HepG2 (cell line): ENCODE measurements around the genes RDX and POU2AF1.

DNA sequence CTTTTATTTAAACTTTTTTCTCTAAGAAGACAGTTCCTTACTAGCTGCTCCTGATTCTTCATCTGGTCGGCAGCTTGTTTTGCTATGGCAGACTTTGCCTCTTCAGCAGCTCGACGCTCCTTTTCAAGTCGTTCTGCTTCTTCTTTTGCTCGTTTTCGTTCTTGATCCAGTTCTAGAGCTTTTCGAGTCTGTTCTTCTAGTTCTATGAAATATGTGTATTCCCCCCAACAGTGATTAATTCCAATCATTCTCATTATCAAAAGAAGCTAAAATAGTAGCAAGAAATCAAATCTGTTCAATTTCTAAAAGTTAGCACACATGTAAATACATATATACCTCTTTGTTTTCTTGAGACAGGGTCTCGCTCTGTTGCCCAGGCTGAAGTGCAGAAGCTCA lies 59.0 kb downstream of the RDX start:
- RRBS, 2 experiments: no CpG with 5 or more reads among the region's 8 CpGs
CAGE:
- cytosol, long polyA minus RNA: no peak
- cytosol, long polyA plus RNA: no peak
- long polyA plus RNA: no peak
- nucleus, long polyA minus RNA: start-site peak on the minus strand centred at position 237 of the sequence, 79 bp wide, 18 reads
- nucleus, long polyA plus RNA: no peak

- RRBS, 2 experiments: no CpG with 5 or more reads among the region's 1 CpG
CAGE:
- cytosol, long polyA minus RNA: start-site peak on the minus strand at chr11:110255293-110255327, 44 reads
- cytosol, long polyA plus RNA: no peak
- long polyA plus RNA: no peak
- nucleus, long polyA minus RNA: no peak
- nucleus, long polyA plus RNA: no peak
These were observed 41.3 kb downstream of the RDX start for GRCh38 chr11:110255189-110255453.

DNA sequence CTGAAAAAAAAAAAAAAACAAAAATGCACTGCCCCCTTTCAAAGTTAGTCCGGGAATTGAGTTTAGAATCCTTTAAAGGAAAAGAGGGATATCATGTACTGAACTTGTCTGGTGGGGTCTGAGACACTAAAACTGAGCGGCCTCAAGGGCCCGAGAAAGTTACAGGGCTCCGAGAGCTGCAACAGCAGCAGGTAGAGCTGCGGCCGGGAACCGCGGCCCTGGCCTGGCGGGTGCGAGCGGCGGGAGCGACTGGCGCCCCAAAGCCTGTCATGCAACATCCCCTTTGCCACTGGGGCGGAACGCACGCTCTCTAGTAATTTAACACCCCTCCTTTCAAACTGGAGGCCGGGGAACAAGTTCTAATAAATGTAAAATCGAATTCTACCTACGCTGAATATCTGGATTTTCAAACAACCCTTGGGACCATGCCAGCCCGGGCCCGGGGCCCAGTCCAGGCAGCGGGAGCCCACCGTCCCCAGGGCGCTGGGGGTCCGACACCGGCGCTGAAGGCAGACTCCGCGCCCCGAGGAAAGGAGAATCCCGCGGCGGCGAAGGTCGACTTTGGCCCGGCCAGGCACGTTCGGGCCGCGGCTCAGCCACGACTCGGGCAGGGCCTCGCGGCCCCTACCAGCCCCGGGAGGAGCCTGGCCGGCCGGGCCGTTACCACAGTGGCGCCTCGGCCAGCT lies 631 bp downstream of the RDX start:
- RRBS, 2 experiments: 1 to 2% methylated on average over 30 of the region's 51 CpGs
CAGE:
- cytosol, long polyA minus RNA: no peak
- cytosol, long polyA plus RNA: no peak
- long polyA plus RNA: no peak
- nucleus, long polyA minus RNA: no peak
- nucleus, long polyA plus RNA: no peak

DNA sequence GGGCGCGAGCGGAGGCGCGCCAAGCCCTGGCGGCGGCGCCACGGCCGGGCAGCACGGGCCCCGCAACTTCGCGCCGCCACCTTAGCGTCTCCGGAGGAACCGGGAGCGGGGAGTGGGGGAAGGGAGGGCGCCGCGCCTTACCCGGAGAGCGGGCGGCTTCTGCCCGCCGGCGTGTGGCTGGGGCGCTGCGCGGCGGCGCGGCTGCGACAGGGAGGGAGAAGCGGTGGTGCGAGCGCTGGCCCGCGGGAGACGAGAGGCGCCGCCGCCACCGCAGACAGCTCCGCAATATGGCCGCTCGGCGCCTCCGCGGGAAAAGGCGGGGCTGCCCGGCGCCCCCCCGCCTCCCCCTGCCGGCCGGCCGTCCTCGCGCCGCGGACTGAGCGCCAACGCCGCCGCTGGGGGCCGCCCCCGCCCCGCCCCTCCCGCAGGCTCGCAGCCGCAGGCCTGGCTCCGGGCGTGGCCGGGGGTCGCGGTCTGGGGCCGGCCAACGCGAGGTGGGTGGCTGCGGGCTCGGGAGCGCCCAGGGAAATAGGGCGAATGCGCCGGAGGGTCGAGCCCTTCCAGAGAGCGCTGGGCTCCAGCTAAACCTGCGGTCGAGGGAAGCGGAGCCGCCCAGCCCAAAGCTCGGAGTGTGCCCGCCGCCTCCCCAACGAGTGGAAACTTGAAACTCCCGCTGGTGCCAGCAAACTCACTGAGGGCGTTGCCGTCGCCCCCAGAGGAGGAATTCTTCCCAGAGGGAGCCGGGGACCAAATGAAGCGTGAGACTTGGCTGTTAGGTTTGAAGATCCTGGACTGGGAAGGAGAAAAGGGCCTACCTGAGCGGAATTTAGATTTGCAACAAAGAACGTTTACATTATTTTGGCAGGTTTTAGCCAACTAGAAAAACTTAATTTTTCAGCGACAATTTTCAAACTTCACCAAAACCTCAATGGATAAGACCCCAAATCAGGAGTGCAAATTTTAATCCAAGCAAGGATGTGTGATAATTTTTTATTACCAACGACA lies at the start of gene RDX:
RDX (minus strand) TSS at position 289 of the 1,005 bp plus-strand sequence.
- RRBS, 2 experiments: under 1 to 1% methylated on average over 33 of the region's 106 CpGs
CAGE:
- cytosol, long polyA minus RNA: start-site peak on the minus strand centred at position 288 of the sequence, 5 bp wide, 57 reads
- cytosol, long polyA plus RNA: start-site peak on the minus strand centred at position 180 of the sequence, 47 bp wide, 28 and 23 reads in 2 replicates; start-site peak on the minus strand centred at position 287 of the sequence, 22 bp wide, 36 and 32 reads in 2 replicates
- long polyA plus RNA: start-site peak on the minus strand centred at position 161 of the sequence, 9 bp wide, 42 and 61 reads in 2 replicates; start-site peak on the minus strand centred at position 293 of the sequence, 15 bp wide, 168 and 118 reads in 2 replicates
- nucleus, long polyA minus RNA: no peak
- nucleus, long polyA plus RNA: start-site peak on the minus strand centred at position 297 of the sequence, 23 bp wide, 47 and 37 reads in 2 replicates

- RRBS, 2 experiments: 16 to 26% methylated on average over 7 of the region's 27 CpGs
CAGE:
- cytosol, long polyA minus RNA: no peak
- cytosol, long polyA plus RNA: no peak
- long polyA plus RNA: no peak
- nucleus, long polyA minus RNA: no peak
- nucleus, long polyA plus RNA: no peak
These were observed 1.3 kb downstream of the ARHGAP20 start for GRCh38 chr11:110710803-110711419.

- RRBS, 2 experiments: no CpG with 5 or more reads among the region's 1 CpG
CAGE:
- cytosol, long polyA minus RNA: no peak
- cytosol, long polyA plus RNA: no peak
- long polyA plus RNA: no peak
- nucleus, long polyA minus RNA: no peak
- nucleus, long polyA plus RNA: no peak
These were observed 68.0 kb upstream of the POU2AF2 start for GRCh38 chr11:111177512-111177891.

GRCh38 chr11:111358226-111359112 lies 20.6 kb downstream of the POU2AF1 start:
- RRBS, 2 experiments: no CpG with 5 or more reads among the region's 21 CpGs
CAGE:
- cytosol, long polyA minus RNA: no peak
- cytosol, long polyA plus RNA: no peak
- long polyA plus RNA: no peak
- nucleus, long polyA minus RNA: no peak
- nucleus, long polyA plus RNA: no peak

- RRBS, 2 experiments: no CpG with 5 or more reads among the region's 14 CpGs
CAGE:
- cytosol, long polyA minus RNA: no peak
- cytosol, long polyA plus RNA: no peak
- long polyA plus RNA: no peak
- nucleus, long polyA minus RNA: no peak
- nucleus, long polyA plus RNA: no peak
These were observed 661 bp downstream of the POU2AF1 start for GRCh38 chr11:111378150-111379078.

- RRBS, 2 experiments: 93 to 95% methylated on average over 11 to 15 of the region's 27 CpGs
CAGE:
- cytosol, long polyA minus RNA: no peak
- cytosol, long polyA plus RNA: no peak
- long polyA plus RNA: no peak
- nucleus, long polyA minus RNA: no peak
- nucleus, long polyA plus RNA: no peak
These were observed at the start of gene POU2AF1 for GRCh38 chr11:111379079-111379607. Gene POU2AF1, minus strand, starts transcription at chr11:111379275.

- RRBS, 2 experiments: no CpG with 5 or more reads among the region's 8 CpGs
CAGE:
- cytosol, long polyA minus RNA: no peak
- cytosol, long polyA plus RNA: no peak
- long polyA plus RNA: no peak
- nucleus, long polyA minus RNA: no peak
- nucleus, long polyA plus RNA: no peak
These were observed 8.8 kb upstream of the LAYN start for GRCh38 chr11:111531537-111532304.

CAGE:
- cytosol, long polyA minus RNA: no peak
- cytosol, long polyA plus RNA: no peak
- long polyA plus RNA: no peak
- nucleus, long polyA minus RNA: no peak
- nucleus, long polyA plus RNA: no peak
These were observed 28.8 kb downstream of the SIK2 start for GRCh38 chr11:111631010-111631516.

GRCh38 chr11:111706945-111707542 lies 59.1 kb downstream of the PPP2R1B start:
- RRBS, 2 experiments: no CpG with 5 or more reads among the region's 10 CpGs
CAGE:
- cytosol, long polyA minus RNA: no peak
- cytosol, long polyA plus RNA: no peak
- long polyA plus RNA: no peak
- nucleus, long polyA minus RNA: no peak
- nucleus, long polyA plus RNA: no peak

GRCh38 chr11:111729065-111729346 lies 37.2 kb downstream of the PPP2R1B start:
- RRBS, 2 experiments: no CpG with 5 or more reads among the region's 4 CpGs
CAGE:
- cytosol, long polyA minus RNA: no peak
- cytosol, long polyA plus RNA: no peak
- long polyA plus RNA: no peak
- nucleus, long polyA minus RNA: no peak
- nucleus, long polyA plus RNA: no peak

GRCh38 chr11:111733095-111733924 lies 32.9 kb downstream of the PPP2R1B start:
- RRBS, 2 experiments: no CpG with 5 or more reads among the region's 15 CpGs
CAGE:
- cytosol, long polyA minus RNA: no peak
- cytosol, long polyA plus RNA: no peak
- long polyA plus RNA: no peak
- nucleus, long polyA minus RNA: no peak
- nucleus, long polyA plus RNA: no peak

DNA sequence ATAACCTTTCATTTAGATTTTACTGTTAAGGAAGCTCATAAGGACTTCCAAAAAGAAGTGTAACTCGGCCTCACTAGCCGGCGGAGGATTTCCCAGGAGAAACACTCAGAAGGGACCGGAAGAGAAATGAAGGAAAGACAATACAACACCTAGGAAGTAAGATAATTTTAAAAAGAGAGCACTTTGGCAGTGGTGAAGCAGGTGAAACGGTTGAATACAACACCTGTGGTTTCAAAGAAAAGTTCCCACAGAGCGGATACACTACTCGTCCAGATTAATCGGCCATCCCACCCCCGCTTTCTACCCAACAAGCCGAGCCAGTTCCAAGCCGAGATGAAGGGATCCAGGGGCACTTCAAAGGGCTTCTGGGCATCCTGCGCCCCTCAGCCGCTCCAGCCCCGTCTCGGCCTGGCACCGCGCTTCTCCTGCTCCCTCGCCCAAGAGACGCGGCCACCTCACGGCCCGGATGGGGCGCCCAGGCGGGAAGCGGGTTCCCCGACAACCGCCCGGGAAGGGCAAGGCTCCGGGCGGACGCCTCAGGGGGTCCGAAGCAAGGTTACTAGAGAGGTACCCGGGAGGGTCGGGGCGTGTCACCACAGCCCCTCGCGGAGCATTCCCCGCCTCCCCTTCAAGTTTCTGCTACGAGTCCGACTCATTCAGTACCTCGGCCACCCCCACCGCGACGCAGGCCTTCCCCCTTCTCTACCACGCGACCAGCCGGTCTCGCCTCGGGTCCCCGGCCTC lies 523 bp downstream of the PPP2R1B start:
- RRBS, 2 experiments: 2% methylated on average over 13 to 17 of the region's 50 CpGs
CAGE:
- cytosol, long polyA minus RNA: no peak
- cytosol, long polyA plus RNA: no peak
- long polyA plus RNA: no peak
- nucleus, long polyA minus RNA: no peak
- nucleus, long polyA plus RNA: no peak

DNA sequence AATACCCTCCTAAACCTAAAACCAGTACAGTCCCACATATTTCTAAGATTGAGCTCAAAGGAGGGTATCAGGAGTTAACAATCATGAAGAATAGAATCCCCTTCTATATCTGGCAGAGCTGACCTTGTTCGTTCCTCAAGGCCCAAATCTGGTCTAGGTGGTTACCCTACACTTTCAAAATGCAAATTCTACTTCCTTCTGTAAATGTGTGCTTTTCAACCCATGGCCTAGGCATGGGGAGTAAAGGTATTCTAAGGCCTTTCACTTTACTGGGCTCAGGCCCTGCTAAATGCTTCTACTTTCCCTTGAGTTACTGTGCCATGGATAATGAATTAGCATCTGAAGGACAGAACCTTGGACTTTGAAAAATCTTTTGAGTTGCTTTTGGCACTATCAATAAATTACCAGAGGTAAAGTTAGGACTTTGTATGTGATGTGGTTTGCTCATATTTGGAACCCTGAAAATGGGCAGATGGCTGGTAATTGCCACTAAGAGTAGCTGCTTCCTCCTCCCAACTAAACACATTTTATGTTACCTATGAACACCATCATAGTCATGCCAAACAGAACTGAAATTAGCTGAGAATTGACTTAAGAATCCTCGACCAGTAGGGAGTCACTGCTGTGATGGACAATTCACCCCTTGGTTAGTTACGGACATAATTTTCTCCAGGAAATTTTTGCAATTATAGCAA lies 10.6 kb upstream of the PPP2R1B start:
- RRBS, 2 experiments: no CpG with 5 or more reads among the region's 3 CpGs
CAGE:
- cytosol, long polyA minus RNA: no peak
- cytosol, long polyA plus RNA: no peak
- long polyA plus RNA: no peak
- nucleus, long polyA minus RNA: no peak
- nucleus, long polyA plus RNA: no peak

DNA sequence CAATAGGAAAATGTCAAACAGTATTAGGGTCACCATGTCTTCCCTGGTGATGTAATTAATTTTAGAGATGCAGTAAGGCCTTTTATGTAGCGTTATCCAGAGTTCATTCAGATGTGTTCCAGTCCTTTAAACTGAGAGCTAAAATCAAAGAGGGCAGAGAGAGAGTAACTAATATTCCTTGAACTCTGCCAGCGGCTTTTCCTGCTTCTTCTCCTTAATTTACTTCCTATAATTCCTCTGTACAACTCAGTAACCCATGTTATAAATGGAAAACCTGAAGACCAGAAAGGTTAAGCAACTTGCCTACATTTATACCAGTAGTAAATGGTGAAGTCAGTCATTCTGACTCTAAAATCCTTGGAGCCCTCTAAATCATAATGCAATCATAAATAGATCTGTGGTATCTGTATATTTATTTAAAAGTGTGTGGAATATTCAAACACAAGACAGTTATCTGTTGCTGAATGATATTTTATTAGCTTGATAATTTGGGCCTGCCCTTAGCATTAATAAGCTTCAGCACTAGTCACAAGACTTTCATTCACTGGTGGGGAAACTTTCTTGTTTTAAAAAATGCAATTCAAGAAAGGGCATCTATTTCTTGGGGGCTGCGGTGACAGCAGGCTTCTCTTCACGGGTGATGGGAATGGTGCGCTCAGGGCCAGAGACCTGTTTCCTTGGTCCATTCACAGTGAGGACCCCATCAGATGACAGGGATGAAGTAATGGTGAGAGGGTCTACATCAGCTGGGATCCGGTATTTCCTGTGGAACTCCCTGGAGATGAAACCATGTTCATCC lies 3.2 kb downstream of the CRYAB start:
- RRBS, 2 experiments: no CpG with 5 or more reads among the region's 6 CpGs
CAGE:
- cytosol, long polyA minus RNA: no peak
- cytosol, long polyA plus RNA: no peak
- long polyA plus RNA: no peak
- nucleus, long polyA minus RNA: no peak
- nucleus, long polyA plus RNA: no peak

CAGE:
- cytosol, long polyA minus RNA: no peak
- cytosol, long polyA plus RNA: no peak
- long polyA plus RNA: no peak
- nucleus, long polyA minus RNA: no peak
- nucleus, long polyA plus RNA: no peak
These were observed 5.2 kb downstream of the C11orf52 start for GRCh38 chr11:111923938-111924331.

GRCh38 chr11:111941857-111942453 lies 4.8 kb downstream of the DIXDC1 start:
- RRBS, 2 experiments: no CpG with 5 or more reads among the region's 6 CpGs
CAGE:
- cytosol, long polyA minus RNA: no peak
- cytosol, long polyA plus RNA: no peak
- long polyA plus RNA: no peak
- nucleus, long polyA minus RNA: no peak
- nucleus, long polyA plus RNA: no peak

DNA sequence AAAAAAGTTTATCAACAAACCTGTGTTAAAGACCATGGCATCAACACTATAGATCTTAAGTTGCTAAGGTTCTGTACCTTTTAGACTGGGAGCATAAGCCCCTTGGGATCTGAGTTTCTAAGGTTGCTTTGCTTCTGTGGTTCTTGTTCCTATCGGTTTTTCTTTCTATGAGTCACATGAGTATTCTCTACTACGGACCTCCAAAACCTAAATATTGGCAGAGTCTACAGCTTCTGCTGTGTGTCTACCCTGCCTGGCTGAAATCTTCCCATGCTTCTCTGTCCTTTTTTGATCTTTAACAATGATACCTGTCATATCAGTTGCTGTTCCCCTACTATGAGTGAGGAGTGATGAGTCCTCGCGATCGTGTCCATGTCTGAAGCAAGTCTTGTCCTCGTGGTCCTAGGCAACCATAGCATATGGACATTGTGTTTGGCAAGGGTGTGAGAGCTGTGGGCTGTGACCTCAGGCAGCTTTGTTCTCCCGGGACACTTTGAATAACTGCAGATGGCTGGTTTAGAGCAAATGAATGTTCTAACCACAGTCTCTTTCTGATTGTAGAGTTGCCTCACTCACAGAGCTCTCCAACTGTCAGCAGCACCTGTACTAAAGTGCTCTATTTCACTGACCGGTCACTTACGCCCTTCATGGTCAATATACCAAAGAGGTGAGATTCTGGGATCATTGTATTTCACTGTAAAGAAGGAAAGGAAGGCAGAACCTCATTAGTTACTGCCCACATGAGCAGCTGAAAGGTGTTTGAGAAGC lies 8.9 kb upstream of the DLAT start:
- RRBS, 2 experiments: no CpG with 5 or more reads among the region's 9 CpGs
CAGE:
- cytosol, long polyA minus RNA: no peak
- cytosol, long polyA plus RNA: no peak
- long polyA plus RNA: no peak
- nucleus, long polyA minus RNA: no peak
- nucleus, long polyA plus RNA: no peak